Measurements from ENCODE around the genes DYNC2I2 and PKN3.

DNA sequence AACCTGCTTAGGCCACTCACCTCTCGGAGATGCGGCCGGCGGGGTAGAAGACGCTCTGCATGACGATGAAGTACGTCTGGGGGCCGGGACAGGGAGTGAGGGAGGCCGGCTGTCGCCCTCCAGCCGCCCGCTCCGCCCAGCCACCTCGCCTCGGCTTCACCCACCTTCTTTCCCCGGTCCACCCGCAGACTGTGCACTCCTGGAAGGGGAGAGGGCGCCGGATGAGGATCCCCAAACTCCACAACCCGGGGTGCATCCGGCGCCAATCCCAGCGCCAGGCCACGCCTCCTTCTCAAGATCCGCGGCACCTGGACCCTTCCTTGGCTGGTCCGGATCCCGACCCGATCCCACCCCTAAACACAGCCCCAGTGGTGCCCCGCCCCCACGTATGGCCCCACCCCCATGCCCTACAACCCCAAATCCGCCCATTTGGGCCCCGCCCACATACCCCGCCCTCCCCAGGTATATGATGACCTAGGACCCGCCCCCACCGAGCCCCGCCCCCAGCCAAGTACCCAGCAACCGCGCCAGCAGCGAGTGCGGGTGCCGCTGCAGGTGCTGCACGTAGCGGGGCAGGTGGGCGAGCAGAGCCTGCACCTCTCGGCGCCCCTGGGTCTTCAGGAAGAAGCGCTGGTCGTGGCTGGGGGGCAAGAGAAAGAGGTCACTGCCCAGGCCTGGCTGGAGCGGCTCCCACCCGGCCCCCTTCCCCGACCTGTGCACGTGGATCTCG, 3.3 kb downstream of the PIP5KL1 start:
- PRO-cap = bidirectional peak, plus-strand start at position 493 of the sequence, minus-strand start at position 359 of the sequence

DNA sequence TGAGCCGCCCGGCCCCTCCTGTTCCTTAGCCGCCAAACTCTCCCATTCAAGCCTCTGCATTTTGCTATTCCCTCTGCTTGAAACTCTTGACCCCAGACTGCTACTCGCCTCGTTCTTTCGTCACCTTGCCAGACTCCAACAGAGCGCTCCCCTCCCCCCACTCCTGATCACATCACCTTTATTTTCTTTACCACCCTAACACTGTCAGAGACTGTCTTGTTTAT, 760 bp upstream of the PIP5KL1 start:
- PRO-cap = no peak

DNA sequence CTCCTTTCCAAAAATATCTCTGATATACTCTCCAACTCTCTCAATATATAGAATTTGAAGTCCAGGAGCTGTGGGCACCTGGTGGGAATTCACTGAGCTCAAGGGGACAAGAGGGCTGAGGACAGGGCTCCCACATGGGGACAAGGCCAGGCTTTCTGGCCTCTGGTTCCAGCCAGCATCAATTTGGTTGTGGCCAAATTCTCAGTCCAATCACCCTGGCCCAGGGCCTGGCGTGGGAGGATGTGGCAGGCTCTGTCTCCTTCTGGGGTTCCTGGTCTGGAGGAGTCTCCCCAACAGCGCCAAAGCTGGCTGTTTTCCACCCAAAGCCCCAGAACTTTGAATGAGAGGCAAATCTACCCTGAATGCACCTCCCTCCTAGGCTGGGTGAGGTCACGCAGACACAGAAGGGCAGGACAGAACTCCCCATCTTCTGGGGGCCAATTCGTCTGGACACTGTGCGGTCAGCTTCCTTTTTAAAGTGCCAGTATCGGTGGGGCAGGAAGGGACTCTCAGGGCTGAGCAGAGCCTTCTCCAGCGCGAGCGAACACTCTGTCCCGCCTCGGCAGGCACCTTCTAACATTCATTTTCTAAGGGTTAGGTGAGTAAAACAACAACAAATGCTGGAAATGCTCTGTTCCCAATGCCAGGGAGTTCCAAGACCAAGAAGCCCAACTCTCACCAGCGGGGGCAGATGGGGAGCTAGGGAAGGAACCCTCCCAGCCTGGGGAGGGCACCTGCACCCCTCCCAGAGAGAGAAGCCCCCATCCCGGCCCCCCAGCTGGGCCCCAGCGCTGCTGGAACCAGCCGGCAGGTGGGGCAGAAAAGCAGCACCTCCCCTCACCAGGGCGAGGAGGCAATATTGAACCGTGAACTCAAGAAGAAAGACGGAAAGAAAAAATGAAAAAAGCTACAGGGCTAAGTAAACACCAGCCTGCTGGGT, 3.6 kb upstream of the DPM2 start:
- PRO-cap = no peak

DNA sequence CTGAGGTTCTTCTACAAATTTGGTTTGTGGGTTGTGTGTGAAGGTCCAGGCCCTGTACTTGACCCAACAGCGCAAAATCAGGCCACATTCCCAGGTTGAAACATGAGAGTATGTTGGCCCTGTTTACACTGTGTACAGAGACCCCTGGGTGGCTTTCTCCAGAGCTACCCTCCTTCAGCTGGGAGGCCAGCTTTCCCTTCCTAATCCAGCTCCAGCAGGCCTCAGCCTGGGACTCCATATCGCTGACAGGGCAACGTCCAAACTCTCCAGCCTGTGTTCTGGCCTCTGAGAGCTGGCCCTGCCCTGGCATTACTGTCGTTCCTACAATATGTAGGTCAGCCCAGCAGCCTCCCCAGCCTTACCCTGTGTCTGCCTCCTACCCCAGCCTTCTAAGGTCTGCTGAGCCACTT, 8.2 kb upstream of the EEIG1 start:
- PRO-cap = no peak

DNA sequence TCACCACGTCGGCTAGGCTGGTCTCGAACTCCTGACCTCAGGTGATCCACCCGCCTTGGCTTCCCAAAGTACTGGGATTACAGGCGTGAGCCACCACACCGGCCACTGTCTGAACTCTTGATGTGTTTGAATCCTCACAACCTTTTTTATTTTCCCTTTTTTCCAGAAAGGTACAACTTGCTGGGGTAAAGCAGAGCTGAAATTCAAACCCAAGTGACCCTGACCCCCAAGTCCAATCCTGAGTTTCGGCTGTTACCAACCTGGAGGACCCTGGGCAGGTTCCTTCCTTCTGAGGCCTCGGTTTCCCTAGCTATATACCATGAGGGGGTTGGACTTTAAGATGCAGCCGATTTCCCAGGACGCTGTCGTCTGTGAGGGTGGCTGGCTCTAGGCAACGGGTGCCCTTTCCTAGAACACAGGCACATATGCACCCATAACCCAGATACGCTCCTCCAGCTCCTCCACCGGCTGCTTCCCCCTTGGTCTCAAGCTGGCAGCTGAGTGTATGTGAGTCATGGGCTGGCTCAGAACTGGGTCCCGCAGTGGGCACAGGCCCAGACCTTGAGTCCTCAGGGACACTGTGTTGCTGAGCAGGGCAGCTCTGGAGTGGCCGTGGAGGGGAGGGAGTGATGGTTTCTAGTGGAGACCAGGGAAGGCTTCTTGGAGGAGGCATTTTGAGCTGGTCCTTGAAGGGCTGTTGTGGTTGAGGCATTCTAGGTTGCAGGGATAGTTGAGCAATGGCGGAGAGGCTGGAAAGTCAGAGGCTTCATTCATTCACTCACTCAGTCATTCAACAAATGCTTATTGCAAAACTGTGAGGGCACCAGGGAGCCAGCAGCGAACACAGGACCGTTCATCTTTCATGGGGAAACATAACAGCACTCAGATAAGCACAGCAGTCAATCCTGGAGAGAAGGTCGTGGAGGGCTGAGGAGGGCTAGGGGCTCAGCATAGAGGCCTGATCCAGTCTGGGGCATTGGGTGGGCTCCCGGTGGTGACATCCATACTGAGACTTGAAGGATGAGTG, 2.1 kb downstream of the BBLN start:
- PRO-cap = no peak

DNA sequence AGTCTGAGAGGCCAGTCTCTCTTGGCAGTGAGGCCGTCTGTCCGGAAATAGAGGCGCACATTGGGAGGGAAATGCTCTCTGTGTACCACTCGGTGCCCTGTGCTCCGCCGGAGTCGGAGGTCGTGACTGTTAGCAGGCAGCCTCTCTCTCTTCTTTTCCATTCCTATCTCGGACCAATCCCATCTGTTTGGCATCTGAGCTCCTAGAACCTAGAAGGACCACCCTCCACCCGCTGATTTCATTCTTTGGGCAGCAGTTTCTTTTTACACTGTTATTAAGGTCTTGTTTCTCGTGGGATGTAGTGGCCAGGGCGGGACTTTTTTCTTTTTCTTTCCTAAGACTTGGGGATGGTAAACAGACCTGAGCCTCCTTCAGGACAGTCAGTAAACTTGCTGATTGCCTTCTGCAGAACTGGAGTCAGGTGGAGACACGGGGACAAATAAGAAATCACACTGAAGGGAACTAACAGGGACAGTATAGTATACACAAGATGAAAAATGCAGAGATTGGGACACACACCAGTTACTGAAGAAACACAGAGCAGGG, 456 bp downstream of the URM1 start:
- PRO-cap = no peak

- PRO-cap = no peak
Observed at GRCh38 chr9:128428559-128429513, 8.2 kb downstream of the CERCAM start.

DNA sequence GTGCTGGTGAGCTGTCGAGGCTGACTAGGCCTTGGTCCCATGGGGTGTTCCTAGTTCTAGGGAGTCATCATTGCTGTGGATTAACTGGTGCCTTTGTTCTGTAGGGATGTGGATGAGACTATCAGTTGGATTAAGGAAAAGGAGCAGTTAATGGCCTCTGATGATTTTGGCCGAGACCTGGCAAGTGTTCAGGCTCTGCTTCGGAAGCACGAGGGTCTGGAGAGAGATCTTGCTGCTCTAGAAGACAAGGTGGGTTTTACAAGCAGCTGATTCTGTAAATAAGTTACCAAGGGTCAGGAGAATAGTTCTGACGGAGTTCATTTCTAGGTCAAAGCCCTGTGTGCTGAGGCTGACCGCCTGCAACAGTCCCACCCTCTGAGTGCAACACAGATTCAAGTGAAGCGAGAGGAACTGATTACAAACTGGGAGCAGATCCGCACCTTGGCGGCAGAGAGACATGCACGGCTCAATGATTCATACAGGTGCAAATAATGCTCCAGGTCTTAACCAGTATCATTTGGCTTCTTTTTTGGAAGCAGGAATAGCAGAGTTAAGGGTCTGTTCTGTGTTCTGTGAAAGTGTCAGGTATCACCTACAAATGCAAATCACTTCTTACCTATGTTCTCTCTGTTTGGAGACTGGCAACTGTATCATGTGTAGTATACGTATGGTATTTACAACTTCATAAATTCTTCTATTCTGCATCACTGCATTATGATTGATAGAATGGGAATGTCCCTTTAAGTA, 24.8 kb downstream of the SPTAN1 start:
- PRO-cap = no peak

- PRO-cap = no peak
Observed at GRCh38 chr9:128629199-128629864, 27.3 kb downstream of the DYNC2I2 start.

GRCh38 chr9:128644123-128644488, 12.5 kb downstream of the DYNC2I2 start:
- PRO-cap = no peak

GRCh38 chr9:128656237-128657443, at the start of gene DYNC2I2:
DYNC2I2 (minus strand) TSS chr9:128656847.
- PRO-cap = bidirectional peak, plus-strand start at chr9:128657034, minus-strand start at chr9:128656658

DNA sequence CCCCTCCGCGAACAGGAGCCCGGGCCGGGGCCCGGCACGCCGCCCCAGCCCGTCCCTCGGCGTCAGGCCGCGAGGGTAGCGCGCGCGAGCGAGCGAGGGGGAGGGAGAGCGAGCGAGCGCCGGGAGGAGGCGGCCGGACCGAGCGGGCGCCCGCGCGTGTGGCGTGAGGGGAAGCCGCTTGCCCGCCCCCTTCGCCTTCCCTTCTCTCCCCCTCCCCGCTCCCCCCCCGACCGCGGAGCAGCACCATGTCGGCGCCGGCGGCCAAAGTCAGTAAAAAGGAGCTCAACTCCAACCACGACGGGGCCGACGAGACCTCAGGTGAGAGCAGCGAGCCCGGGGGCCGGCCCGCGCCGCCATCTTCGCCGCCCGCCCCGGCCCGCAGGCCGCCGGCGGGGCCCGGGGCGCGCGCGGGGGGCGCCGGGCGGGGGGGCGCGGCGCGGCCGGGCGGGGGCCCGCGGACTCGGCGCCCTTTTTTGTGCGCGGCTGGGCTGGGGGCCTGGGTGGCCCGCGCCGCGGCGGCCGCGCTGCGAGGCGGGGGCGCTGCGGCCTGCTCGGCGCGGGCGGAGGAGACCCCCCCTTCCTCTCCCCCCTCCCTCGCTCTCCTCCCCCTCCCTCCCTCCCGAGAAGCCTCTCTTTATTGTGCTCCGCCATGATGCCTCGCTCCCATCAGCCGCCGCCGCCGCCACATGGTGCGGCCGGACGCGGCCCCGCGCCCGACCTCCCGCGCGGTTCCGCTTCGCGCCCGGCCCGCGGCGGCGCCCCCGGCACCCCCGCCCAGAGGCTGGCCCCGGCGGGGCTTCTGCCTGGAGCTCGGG, 523 bp downstream of the SET start:
- PRO-cap = bidirectional peak, plus-strand start at position 229 of the sequence, minus-strand start at position 163 of the sequence; bidirectional peak, plus-strand start at position 637 of the sequence, minus-strand start at position 382 of the sequence

DNA sequence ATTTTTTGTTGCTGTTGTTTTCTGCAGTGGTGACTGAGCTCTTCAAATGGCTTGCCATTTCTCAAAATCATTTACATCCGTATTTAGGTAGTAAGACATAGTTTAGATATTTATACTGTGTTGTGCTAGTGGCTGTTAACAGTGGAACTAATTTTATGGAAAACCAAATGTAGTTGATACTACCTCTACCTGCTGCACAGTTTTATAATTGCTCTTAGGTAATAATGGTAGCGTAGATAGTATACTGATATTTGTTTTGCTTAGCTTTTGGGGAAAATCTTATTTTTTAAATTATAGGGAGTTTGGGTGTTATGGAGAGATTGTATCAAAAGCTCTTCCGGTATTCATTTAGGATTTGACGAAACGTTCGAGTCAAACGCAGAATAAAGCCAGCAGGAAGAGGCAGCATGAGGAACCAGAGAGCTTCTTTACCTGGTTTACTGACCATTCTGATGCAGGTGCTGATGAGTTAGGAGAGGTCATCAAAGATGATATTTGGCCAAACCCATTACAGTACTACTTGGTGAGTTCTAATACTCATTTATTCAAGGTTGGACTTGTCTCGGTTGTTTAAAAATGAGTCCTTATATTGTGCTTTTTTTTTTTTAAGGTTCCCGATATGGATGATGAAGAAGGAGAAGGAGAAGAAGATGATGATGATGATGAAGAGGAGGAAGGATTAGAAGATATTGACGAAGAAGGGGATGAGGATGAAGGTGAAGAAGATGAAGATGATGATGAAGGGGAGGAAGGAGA, 4.4 kb downstream of the SET start:
- PRO-cap = no peak

DNA sequence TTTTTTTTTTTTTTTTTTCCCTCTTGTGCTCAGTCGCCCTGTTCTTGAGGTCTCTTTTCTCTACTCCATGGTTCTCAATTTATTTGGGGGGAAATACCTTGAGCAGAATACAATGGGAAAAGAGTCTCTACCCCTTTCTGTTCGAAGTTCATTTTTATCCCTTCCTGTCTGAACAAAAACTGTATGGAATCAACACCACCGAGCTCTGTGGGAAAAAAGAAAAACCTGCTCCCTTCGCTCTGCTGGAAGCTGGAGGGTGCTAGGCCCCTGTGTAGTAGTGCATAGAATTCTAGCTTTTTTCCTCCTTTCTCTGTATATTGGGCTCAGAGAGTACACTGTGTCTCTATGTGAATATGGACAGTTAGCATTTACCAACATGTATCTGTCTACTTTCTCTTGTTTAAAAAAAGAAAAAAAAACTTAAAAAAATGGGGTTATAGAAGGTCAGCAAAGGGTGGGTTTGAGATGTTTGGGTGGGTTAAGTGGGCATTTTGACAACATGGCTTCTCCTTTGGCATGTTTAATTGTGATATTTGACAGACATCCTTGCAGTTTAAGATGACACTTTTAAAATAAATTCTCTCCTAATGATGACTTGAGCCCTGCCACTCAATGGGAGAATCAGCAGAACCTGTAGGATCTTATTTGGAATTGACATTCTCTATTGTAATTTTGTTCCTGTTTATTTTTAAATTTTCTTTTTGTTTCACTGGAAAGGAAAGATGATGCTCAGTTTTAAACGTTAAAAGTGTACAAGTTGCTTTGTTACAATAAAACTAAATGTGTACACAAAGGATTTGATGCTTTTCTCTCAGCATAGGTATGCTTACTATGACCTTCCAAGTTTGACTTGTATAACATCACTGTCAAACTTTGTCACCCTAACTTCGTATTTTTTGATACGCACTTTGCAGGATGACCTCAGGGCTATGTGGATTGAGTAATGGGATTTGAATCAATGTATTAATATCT, 6.0 kb downstream of the SET start:
- PRO-cap = no peak

DNA sequence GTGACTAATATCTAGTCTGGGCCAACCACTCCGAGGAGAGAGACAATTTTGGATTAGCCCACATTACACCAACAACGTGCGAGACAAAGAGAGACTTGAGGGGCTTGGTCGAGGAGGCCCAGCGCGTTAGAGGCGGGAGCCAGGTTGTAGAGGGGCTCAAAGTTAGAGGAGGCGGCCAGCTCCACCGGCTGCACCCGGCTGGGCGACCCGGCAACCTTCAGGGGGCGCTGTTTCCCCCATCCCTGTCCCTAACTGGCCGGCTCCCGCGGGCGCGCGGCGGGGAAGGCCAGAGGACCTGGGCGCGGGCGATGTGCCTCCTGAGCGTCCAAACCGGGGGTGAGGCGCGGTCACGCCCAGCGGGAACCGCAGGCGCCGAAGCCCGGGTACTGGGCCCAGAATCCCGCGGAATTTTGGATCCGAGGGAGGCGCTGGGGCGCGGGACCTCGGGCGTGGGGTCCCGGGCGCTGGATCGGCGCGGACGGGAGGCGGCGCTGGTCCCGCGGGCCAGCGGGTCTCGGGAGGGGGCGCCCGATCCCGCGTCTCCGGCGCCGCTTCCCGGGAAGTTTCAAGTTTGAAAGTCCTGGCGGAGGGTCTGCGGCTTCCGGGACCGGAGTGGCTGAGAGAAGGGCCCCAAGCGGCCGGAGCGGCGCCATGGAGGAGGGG, at the start of gene PKN3:
TSS of gene PKN3 (plus strand) at position 239 of the 663 bp plus-strand sequence.
- PRO-cap = unidirectional peak, plus-strand start at position 245 of the sequence

DNA sequence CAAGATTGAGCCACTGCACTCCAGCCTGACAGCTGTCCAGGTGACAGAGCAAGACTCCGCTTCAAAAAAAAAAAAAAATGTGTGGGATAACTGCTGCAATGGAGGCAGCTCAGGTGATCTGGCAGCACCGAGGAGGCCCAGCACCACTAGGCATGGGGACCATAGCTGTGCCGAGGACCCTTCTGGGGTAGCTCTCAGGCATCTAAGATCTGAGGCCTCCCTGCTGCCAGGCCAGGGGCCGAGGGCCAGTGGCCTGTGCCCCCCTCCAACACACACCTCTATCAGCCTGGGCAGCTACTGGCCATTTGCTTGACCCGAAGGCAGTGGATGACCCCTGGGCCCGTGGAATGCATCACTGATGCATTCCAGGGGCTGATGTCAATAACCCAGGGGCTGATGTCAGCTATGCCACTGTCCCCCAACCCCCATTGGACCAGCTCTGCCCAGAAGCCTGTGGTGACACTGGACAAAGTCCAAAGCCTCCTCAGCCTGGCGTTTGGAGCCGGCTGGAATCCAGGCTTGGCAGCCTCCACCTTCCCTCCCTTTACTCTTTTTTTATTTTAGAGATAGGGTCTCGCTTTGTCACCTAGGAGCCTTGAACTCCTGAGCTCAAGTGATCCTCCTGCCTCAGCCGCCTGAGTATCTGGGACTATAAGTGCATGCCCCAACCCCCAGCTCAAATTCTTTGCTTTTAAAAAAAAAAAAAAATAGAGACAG, 6.0 kb downstream of the KYAT1 start:
- PRO-cap = no peak

GRCh38 chr9:128885655-128886454, 3.9 kb downstream of the LRRC8A start:
- PRO-cap = no peak

GRCh38 chr9:128898585-128899321, 16.8 kb downstream of the LRRC8A start:
- PRO-cap = no peak

- PRO-cap = unidirectional peak, plus-strand start at chr9:128902582
Observed at GRCh38 chr9:128901763-128902781, 18.7 kb upstream of the PHYHD1 start.

GRCh38 chr9:129014525-129015052, 13.5 kb downstream of the SH3GLB2 start:
- PRO-cap = no peak